Helper T cell (primary cell): ENCODE measurements around the gene APIP.

- PRO-cap, 2 experiments, result peak in 2 of 2 experiments; most common plus-strand start chr11:34916644 (in 2); most common minus-strand start chr11:34916035 (in 2)
These were observed at the start of gene APIP for GRCh38 chr11:34915997-34916748. APIP (minus strand) TSS chr11:34916379.

DNA sequence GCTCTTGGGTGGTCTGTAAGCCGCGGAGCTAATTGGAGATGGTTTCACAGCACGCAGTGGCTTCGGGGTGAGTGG lies 168 bp downstream of the PDHX start:
- PRO-cap, 2 experiments, result no peak in any of the 2 experiments

GRCh38 chr11:35082077-35083109 lies 56.6 kb upstream of the CD44 start:
- PRO-cap, 2 experiments, result peak in 2 of 2 experiments; most common plus-strand start chr11:35082833 (in 2); most common minus-strand start chr11:35082638 (in 2)

DNA sequence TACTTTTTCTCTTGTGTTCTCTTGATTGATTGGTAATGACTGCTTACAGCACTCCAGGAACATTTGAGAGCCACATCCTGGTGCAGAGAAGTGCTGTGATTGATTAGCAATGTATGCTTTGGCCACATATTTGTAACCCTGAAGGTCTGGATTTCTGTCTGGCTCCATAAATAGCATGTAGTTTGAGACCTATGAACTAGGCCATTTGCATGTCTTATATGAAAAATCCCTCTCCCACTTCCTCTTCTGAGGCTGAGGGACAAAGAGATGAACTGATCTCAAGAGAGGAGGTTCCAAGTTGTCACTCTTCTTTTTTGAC lies 49.3 kb upstream of the CD44 start:
- PRO-cap, 2 experiments, result no peak in any of the 2 experiments

GRCh38 chr11:35106540-35107134 lies 32.3 kb upstream of the CD44 start:
- PRO-cap, 2 experiments, result peak in 2 of 2 experiments; most common plus-strand start chr11:35106875 (in 2); most common minus-strand start chr11:35106842 (in 2)

DNA sequence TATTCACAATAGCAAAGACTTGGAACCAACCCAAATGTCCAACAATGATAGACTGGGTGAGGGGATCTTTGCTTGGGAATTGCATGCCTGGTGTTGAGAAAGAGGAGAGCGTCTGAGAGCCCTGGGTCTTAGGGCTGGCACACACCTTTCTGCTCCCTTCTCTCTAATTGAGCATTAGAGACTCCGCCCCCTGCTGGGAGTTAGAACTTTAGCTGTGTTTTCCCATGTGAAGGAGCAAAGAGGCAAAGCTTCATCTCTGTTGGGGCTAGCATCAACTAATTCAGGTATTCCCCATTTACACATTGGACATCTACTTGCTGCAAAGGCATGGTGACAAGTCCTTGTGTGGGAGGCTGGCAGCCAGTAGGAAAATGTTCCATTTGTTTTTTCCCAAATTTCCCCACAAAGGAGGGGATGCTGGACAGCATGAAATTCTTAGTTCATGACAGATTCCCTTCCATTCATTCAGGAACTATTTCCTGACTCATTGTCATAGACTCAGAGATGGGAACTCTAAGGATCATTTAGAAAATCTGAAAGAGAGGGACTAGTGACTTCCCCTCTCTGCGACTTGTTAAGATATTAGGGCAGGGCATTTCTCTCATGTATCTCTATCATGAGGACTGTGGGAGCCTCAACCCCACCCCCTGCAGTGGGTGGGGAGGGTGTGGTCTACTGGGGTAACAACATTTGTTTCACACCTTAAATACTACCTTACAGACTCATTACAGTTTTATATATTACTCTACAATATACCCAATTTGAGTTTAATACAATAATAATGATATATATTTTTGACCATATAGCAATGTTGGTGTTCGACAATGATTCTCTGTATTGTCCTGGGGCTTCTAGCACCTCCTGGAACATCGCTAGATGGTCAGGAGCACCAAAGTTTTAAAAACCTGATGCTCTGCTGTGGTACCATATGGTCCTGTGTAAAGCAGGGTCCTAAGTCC lies 3.7 kb downstream of the CD44 start:
- PRO-cap, 2 experiments, result peak in 2 of 2 experiments; most common plus-strand start position 218 of the sequence (in 1); most common minus-strand start position 114 of the sequence (in 2)

DNA sequence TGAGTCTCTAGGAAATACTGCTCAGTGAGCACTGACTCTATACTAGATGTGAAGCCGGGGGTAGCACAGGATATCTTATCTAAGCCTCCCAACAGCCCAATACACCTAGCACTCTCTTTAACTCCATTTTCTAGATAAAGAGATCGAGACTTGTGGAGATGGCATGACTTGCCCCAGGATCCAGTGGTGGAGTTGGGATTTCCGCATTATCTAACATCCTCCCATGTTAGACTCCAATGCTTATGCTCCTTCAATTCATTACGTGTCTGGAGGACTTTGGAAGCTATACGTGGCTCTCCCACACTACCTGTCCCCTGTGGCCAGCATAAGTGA lies 4.3 kb downstream of the CD44 start:
- PRO-cap, 2 experiments, result no peak in any of the 2 experiments

- PRO-cap, 2 experiments, result no peak in any of the 2 experiments
These were observed 23.7 kb downstream of the CD44 start for GRCh38 chr11:35162624-35163198.

GRCh38 chr11:35176379-35176922 lies 37.5 kb downstream of the CD44 start:
- PRO-cap, 2 experiments, result no peak in any of the 2 experiments

DNA sequence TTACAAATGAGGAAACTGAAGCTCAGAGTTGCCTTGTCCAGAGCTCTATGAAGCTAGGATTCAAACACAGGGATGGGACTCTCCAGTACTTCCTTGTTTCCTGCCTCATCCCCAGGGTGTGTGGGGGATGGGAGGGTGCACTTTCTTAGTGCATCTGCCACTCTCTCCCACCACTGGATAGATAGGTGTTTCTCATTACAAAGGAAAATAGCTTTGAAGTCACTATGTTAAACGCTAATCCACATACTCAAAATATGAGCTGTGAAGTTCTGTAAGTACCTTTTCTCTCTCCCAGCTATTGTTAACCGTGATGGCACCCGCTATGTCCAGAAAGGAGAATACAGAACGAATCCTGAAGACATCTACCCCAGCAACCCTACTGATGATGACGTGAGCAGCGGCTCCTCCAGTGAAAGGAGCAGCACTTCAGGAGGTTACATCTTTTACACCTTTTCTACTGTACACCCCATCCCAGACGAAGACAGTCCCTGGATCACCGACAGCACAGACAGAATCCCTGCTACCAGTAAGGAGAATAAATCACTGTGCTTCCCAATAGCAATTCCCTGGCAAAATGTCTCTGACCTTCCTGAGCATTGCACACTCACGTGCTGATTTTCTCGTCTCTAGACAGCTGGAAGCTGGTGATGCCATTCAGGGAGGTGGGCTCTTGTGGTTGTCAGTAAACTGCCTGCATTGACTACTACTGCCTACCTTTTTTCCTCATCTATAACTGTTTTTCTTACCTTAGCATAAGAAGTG lies 50.8 kb downstream of the CD44 start:
- PRO-cap, 2 experiments, result no peak in any of the 2 experiments

- PRO-cap, 2 experiments, result peak in 2 of 2 experiments; most common plus-strand start chr11:35247524 (in 2); most common minus-strand start chr11:35247548 (in 2)
These were observed 108.4 kb downstream of the CD44 start for GRCh38 chr11:35247350-35247788.

- PRO-cap, 2 experiments, result no peak in any of the 2 experiments
These were observed 79.2 kb downstream of the SLC1A2 start for GRCh38 chr11:35340085-35340581.

GRCh38 chr11:35363932-35364582 lies 55.3 kb downstream of the SLC1A2 start:
- PRO-cap, 2 experiments, result no peak in any of the 2 experiments

GRCh38 chr11:35413499-35413998 lies 5.8 kb downstream of the SLC1A2 start:
- PRO-cap, 2 experiments, result no peak in any of the 2 experiments

DNA sequence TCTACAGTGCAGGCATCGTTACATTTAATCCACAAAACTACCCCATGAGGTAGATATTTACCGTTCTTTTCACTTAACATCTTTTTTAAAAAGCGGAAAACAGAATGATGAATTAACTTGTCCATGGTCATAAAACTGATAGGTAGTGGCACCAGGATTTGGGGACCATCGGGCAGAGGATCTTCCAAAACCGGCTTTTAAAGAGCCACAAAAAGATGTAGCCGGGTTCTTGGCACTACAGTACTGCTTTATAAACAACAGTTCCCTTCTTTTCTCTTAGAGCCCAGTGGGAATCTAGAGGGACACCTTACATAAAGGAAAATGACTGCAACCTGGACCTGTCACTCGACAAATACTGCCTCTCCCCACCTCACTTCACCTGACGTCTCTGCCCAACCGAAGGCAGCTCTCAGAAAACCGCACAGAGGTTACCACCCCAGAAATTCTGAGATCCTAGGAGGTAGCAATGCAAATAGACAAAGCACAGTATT lies 718 bp upstream of the TRIM44 start:
- PRO-cap, 2 experiments, result peak in 2 of 2 experiments; most common plus-strand start position 439 of the sequence (in 2); most common minus-strand start position 357 of the sequence (in 2)

- PRO-cap, 2 experiments, result no peak in any of the 2 experiments
These were observed 100.3 kb downstream of the TRIM44 start for GRCh38 chr11:35762766-35763347.

GRCh38 chr11:35978749-35979233 lies 34.9 kb downstream of the LDLRAD3 start:
- PRO-cap, 2 experiments, result no peak in any of the 2 experiments

- PRO-cap, 2 experiments, result no peak in any of the 2 experiments
These were observed 72.0 kb downstream of the LDLRAD3 start for GRCh38 chr11:36015859-36016362.

DNA sequence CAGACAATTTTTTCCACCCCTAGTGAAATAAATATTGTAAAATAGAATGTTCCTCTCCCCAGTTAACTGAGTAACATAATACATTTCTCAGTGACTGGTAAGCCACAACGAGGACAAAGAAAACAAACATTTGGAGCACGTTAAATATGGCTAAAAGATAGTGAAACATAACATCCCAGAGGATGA lies 147.7 kb downstream of the LDLRAD3 start:
- PRO-cap, 2 experiments, result no peak in any of the 2 experiments

GRCh38 chr11:36149510-36150146 lies 139.6 kb downstream of the COMMD9 start:
- PRO-cap, 2 experiments, result no peak in any of the 2 experiments